Helper T cell (primary cell): ENCODE data around the gene GMPR2.

DNA sequence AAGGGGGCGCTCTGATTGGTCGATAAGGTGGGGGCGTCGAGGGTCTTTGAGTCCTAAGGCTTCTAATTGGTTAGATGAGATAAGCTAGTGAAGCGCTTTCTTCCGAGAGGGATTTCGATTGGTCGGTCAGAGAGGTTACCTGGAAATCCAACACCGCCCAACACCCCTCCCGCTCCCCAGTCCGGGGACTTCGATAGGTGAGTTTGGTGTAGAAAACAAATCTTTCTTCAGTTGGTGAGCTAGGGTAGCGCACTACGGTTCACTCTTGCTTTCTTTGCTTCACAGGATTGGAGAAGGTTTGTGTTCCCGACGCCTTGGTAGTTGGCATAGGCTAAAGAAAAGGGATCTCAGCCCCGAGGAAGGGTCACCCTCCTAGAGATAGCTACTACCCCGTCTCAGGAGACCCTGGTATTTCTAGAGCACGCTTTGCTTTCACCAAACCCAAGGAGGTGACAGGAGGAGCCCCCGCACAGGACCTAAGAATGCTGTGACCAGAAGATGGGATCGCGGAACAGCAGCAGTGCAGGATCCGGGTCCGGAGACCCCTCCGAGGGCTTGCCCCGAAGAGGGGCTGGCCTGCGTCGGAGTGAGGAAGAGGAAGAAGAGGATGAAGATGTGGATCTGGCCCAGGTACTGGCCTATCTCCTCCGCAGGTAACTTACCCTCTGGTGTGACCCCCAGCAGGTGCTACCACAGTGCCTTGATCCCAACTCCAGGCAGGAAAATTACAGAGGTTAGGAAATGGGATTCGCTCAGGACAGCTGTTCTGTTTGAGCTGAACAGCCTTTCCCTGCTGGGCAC, 548 bp upstream of the NRL start:
- PRO-cap, 2 experiments, result peak in 2 of 2 experiments; most common plus-strand start position 230 of the sequence (in 1); most common minus-strand start position 162 of the sequence (in 1)

DNA sequence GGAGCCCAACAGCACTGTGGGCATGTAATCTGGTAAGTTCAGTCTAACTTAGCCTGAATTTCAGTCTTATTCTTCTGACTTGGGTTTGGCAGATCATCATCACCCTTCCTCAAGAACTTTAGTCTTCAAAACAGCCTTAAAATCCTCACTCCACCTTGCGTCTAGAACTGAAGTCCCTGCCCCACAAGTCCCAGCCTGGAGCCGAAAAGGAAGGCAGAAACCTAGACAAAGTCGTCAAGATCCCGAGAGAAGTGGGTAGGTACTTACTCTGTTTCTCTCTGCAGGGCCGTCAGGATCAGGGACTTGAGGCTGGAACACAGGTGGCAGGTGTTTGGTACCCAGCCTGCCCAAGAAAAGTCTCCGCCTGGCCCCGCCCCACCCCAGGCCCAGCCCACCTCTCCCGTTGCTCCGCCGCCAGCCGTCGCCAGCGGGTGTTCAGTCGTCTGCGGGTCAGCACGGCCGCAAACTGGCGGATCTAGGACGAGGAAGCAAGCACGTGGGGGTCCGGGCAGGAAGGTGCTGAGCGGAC, 603 bp downstream of the IPO4 start:
- PRO-cap, 2 experiments, result peak in 2 of 2 experiments; most common plus-strand start position 438 of the sequence (in 2); most common minus-strand start position 318 of the sequence (in 1)

- PRO-cap, 2 experiments, result no peak in any of the 2 experiments
Measured at GRCh38 chr14:24216719-24217178, 883 bp upstream of the MDP1 start.

- PRO-cap, 2 experiments, result peak in 2 of 2 experiments; most common plus-strand start chr14:24232454 (in 2); most common minus-strand start chr14:24232348 (in 1)
Measured at GRCh38 chr14:24232249-24233136, at the start of gene GMPR2. Gene GMPR2, plus strand, starts transcription at chr14:24232929.

DNA sequence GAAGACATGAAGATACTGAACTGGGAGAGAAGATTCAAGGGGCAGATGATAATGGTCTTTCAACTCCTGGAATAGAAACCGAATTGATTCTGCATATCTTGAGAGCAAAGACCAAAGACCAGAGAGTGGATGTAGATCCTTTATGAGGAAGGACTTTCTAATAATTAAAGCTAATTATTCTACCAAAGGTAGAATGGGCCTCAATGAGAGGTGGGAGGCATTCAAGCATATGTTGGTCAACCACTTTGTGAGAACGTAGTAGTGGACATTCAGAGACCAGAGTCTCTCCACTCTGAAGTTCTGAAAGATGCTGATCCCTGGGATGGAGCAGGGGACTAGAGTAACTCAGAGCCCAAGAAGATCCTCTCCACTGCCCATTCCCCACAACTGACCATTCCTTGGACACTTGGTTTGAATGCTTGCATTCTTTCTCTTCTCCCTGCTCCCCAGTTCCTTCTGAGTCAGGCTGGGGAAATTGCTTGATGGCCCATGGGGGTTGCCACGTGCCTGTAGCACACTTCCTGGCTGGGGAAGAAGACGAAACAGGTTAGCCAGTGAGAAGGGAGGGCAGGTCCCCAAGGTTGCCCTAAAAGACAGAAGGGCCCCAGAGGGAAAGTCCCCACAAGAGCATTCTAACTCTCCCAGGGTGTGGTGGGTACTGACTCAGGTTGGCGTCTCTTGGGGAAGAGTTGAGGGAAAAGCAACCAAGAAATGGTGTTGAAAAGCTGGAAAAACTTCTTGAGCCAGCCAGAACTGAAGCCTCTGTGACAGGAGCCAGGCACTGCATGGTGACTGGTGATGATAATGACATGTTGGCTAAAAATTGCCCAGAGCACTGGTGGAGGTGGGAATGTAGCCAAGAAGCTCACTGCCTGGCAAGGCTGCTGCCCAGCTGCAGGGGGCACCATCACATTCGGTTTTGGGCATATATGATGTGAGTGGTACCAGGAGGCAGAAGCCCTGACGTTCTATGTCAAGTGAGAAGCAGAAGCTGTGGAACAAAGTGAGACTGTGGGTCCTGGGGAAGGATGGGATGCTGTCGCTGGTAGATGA, 7.8 kb upstream of the RABGGTA start:
- PRO-cap, 2 experiments, result peak in 2 of 2 experiments; most common plus-strand start position 624 of the sequence (in 1); most common minus-strand start position 458 of the sequence (in 2)

- PRO-cap, 2 experiments, result no peak in any of the 2 experiments
Measured at GRCh38 chr14:24312162-24312574, 866 bp downstream of the LTB4R start.

GRCh38 chr14:24316475-24317086, 5.3 kb downstream of the LTB4R start:
- PRO-cap, 2 experiments, result no peak in any of the 2 experiments

DNA sequence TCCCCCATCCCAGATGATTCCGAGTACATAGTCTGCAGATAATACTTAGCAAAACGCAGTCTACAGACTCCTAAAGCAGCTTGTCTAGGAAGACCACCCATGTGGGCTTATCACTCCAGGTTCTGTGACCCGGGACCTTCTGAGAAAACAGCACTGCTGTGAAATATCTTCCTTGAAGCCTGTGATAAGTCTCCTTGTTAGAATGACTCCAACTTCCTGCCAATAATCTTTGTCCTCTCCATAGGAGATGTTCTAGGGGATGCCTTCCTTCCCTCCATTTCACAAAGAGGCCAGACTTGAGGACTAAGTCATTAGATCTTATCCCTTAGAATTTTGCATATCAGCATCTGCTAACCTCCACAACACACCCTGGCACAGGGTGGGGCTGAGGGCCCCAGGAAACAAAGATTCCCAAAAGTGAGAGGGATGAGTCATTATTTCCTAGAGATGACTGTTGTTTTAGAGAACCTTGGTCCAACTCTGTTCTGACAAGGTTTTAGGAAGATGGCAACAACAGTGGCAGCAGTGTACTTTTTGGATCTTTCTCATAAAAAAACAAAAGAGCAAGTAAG, 5.9 kb downstream of the LTB4R start:
- PRO-cap, 2 experiments, result no peak in any of the 2 experiments

GRCh38 chr14:24368314-24369360, 653 bp downstream of the NFATC4 start:
- PRO-cap, 2 experiments, result no peak in any of the 2 experiments

DNA sequence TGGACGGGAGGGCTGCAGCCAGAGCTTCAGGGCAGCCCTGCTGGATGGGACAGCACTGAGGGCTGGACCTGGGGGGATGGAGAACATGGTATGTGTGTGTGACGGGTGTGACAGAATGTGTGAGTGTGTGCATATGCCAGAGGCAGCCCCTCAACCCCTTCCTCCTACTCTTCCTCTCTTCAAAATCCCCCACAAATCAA, 248 bp downstream of the CBLN3 start:
- PRO-cap, 2 experiments, result no peak in any of the 2 experiments

- PRO-cap, 2 experiments, result no peak in any of the 2 experiments
Measured at GRCh38 chr14:24810124-24810680, 176.2 kb upstream of the GZMB start.

DNA sequence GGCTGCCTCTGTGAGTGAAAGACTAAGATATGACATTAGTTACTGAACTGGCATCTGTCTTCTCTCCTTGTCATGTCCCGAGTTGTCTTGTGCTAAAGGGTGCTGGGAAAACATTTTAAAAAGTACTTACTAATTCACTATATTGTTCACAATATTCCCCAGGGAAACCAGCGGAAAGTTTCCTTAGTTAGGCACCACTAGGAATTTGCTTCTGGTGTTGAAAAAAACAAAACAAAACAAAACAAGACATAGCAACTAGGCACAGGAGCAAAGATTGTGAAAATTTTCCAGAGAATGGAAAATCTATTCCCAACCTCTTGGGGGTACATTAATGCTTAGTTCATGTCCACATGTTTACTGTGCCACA, 169.9 kb downstream of the STXBP6 start:
- PRO-cap, 2 experiments, result no peak in any of the 2 experiments

DNA sequence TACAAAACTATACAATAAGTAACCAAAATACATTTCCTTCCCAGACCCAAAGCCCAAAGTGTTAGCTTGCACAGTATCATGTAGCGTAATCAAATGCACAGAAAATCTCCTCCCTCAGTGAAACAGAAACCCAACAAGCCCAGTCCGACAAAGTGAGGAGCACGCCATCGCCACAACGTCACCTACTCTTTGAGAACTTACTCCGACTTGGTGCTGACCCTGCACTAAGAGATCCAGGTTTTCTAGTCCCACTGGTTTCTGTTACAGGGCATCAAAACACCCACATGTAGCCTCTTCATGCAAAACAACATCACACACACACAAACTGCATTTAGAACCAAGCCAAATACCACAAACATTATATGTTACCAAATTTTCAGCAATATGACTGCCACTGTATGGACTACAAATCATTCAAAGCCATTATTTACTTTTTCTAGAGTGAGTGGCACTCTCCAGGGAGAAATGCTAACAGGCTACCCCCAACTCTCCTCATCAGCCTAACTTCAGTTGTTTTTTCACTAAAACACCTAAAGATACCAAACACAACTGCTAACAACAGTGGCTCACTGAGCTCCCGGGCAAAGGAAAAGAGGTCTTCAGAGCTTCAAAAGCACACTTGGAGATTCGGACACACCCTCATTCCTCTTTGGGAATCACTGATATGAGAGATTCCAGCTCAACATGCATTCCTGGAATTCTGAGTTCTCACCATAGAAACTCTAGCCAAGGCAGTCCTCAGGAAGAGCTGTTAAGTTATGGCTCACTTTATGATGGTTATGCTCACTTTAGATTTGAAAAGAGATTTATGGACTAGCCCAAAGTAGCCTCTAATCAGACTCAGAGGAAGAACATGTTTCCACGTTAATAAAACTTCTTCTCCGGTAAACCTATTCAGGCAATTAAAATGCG, 40.3 kb downstream of the STXBP6 start:
- PRO-cap, 2 experiments, result no peak in any of the 2 experiments

DNA sequence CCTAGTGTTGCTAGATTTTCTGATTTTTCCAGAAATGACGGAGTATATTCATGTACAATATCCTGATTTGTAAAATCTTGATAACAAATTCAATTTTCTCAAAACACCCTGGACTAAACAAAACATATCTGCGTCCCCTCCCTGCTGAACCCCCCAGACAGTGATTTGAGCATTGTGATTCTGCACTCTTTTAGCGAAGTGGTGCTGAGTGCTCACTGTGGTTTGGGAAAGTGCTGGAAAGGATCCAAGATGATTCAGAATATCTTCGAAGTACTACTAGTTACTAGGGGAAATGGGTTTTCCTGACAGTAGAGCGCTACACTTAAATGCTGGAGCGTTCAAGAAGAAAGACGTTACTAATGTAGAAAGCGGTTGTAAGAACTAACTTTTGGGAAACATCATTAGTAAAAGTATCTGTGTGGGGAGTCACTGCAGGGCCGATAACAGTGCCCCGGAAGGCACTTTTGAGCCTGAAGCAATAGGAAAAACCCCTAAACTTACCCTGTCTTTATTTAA, 813 bp upstream of the STXBP6 start:
- PRO-cap, 2 experiments, result no peak in any of the 2 experiments

GRCh38 chr14:26845271-26845983, 247.6 kb upstream of the NOVA1 start:
- PRO-cap, 2 experiments, result no peak in any of the 2 experiments

DNA sequence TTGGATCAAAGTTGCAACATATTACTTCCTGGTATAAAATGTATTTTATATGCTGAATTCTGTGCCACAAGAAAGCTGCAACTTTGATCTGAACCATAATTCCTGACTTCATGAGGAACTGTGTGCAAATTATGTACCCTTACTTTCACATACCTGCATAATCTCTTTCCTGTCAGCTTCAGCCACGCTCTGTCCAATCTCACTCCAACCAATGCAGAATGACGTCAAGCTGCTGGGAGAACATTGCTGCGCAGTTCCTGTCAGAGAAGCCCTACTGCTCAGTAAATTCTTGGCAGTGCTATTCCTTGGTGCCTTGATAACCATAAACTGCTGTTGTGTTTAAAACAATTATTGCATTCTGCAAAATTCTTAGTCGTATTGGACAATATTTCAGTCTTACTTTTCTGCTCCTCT, 274.7 kb upstream of the NOVA1 start:
- PRO-cap, 2 experiments, result no peak in any of the 2 experiments

DNA sequence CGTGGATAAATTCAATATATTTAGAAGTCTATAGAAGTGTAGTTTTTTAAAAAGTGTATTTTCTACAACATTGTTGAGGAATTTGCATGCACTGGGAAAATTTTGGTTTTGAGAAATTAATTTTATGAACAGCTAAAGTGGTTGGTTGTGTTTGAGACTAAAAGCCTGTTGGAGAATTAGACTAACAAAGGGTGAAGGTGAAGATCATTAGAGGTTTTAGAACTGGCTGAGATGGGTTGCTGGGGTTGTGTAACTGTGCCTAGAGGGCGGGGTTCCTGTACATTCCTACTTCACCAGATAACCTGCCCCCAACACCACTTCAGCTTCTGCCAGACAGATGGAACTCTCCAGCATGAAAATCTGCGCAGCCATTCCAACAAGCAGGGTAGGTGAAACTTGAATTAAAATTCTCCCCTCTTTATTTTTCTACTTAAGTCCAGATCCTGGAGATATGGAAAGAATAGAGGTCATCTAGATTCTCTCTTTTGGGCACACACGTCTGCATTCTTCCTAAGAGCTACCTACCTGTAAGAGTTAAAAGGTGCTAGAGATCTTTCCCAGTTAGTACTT, 6.0 kb downstream of the FOXG1 start:
- PRO-cap, 2 experiments, result no peak in any of the 2 experiments

DNA sequence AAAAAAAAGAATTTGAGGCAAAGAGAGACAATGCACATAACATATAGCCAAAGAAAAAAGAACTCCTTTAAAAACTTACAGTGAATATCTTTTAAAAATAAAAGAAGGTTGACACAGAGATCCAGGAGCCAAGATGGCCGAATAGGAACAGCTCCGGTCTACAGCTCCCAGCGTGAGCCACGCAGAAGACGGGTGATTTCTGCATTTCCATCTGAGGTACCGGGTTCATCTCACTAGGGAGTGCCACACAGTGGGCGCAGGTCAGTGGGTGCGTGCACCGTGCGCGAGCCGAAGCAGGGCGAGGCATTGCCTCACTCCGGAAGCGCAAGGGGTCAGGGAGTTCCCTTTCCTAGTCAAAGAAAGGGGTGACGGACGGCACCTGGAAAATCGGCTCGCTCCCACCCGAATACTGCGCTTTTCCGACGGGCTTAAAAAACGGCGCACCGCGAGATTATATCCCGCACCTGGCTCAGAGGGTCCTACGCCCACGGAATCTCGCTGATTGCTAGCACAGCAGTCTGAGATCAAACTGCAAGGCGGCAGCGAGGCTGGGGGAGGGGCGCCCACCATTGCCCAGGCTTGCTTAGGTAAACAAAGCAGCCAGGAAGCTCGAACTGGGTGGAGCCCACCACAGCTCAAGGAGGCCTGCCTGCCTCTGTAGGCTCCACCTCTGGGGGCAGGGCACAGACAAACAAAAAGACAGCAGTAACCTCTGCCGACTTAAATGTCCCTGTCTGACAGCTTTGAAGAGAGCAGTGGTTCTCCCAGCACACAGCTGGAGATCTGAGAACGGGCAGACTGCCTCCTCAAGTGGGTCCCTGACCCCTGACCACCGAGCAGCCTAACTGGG, 84.8 kb upstream of the G2E3 start:
- PRO-cap, 2 experiments, result no peak in any of the 2 experiments

DNA sequence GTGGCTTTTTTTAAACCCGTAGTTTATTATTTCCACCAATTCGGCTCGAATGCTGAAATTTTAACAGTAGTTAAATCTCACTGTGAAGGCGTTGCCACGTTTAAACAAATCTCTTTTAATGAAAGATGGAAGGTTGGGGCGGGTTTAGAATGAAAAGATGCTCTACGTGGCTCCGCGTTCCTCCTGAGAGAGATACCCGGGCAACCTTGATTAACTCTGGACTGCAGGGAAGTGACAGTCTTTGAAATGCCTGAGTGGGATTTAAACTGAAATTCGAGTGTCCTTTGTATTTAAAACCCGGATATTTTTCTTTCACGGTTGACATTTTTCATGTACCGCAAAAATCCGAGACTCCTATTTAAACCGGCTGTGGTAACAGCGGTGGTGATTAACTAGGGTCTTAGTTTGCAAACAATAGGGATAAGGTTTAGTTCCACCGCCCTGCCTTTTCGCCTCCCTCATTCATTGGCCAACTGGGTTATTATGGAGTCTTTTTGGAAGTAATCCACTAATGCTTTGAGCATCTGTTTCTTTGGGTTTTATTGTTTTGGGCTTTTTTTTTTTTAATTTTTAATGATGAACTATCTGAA, 696 bp downstream of the G2E3 start:
- PRO-cap, 2 experiments, result no peak in any of the 2 experiments

DNA sequence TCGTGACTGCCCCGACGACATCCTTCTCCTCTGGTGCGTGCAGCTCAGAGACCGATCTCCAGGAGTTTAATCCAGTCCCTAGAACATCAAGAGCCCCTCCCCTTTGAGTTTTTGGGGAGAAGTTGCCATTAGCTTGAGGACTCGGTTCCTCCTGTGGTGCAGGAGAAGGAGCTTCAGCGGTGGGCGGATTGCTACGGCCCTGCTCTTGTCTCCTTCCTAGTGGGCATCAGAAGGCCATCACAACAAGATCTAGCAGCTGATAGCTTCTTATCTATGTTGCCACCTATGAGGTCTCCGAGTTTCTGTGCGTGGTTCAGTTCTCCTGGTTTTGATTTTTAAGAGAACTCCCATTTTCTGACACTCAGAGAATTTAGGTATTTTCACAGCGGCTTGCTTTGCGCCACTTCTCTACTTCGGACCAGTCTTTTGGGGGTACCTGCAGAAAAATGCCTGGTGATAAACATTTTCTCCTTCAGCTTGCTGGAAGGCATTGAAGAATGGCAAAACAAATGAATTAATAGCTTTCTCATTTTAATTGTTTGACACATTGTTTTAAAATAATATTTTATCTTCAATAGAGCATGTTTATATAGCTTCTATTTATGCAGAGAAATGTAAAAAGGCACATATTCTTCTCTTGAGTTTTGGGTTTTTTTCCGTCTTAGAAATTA, 446 bp downstream of the SCFD1 start:
- PRO-cap, 2 experiments, result peak in 2 of 2 experiments; most common plus-strand start position 128 of the sequence (in 1); most common minus-strand start position 306 of the sequence (in 2)